K562 (cell line): ENCODE measurements around the gene CPS1.

DNA sequence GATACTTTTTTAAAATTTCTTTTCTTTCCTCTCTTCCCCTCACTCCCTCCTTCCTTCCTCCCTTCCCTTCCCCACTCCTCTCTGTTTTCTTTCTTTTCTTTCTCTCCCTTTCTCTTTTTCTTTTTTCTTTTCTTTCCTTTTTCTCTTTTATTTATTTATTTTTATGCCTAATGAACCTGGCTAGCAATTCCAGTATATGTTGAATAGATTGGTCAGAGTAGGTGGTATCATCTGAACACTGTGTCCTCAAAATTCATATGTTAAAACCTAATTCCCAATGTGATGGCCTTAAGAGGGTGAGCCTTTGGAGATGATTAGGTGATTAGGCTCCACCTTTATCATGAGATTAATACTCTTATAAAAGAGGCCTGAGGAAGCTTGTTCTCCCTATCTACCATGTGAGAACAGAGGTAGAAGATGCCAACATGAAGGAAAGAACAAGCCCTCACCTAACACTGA lies 30.1 kb downstream of the KANSL1L start:
- RAMPAGE, long total RNA: no peak
PRO-cap:
- standard: no peak
- CoPRO, capped RNA only, 2 experiments: no peak in any of the 2 experiments
- CoPRO, capped and uncapped RNA, 2 experiments: no peak in any of the 2 experiments
- CoPRO, uncapped RNA only, 2 experiments: no peak in any of the 2 experiments
CAGE:
- cytosol, long polyA plus RNA: no peak
- long polyA plus RNA: no peak
- nucleolus, long total RNA: no peak
- nucleus, long polyA plus RNA: no peak

DNA sequence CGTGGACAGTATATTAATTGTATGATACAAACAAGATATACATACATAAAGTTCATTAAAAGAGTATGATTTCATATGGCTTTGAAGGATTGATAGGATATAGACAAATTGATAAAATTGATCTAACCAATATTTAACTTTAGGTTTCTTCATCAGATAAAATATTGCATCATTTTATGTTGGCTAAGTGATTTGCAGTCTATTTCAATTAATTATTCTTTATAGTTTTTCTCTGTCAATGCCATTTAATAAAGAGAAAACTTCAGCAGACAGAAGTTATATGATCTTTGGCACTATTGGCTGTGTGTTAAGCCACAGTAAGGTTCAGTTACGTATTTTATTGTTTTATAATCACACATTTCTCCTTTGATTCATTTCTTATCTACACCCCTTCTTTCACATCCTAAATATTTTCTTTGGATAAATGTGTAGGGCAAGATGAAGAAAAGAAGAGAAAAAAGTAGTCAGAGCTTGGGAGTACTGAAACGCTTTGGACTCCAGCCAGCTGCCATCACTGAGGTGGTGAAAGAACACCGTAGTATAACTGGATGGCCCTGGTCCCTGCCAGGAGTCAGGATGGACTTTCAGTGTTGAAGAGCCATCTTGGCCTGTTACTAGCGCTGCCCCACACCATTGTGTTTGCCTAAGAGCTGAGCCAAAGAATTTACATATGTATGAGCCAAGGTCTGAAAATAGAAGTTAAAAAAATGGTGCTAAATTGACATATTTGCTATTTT lies 9.8 kb upstream of the CPS1 start:
- RAMPAGE, long total RNA: no peak
- RRBS: no CpG with 5 or more reads among the region's 5 CpGs
PRO-cap:
- standard: no peak
- CoPRO, capped RNA only, 2 experiments: no peak in any of the 2 experiments
- CoPRO, capped and uncapped RNA, 2 experiments: no peak in any of the 2 experiments
- CoPRO, uncapped RNA only, 2 experiments: no peak in any of the 2 experiments
CAGE:
- cytosol, long polyA plus RNA: no peak
- long polyA plus RNA: no peak
- nucleolus, long total RNA: no peak
- nucleus, long polyA plus RNA: no peak

DNA sequence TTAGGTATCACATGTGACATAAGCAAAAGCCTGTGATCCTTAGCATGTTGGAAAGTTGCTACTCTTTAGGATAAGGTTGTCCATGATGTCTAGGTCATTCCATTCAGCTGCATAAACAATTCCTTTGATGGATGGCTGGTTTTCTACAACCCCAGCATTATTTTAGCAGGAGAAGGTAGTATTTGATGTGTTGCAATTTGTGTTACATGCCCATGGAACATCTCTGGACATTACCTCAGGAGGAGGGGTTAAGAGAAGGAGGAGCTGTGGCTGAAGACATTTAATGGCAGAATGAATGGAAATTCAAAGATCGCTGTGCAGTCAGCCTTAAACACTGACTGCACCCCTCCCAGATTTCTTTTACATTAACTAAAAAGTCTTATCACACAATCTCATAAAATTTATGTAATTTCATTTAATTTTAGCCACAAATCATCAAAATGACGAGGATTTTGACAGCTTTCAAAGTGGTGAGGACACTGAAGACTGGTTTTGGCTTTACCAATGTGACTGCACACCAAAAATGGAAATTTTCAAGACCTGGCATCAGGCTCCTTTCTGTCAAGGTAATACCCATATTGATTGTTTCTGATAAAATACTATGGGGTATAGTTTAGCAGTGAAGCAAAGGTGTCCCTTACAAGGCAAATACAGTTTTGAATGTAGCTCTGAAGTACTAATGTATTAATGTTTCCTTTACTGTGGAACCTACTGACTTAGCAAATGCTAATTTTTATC lies at the start of gene CPS1:
TSS of gene CPS1 (plus strand) at position 306 of the 738 bp plus-strand sequence.
- RAMPAGE, long total RNA: no peak
- RRBS: no CpG with 5 or more reads among the region's 2 CpGs
PRO-cap:
- standard: no peak
- CoPRO, capped RNA only, 2 experiments: no peak in any of the 2 experiments
- CoPRO, capped and uncapped RNA, 2 experiments: no peak in any of the 2 experiments
- CoPRO, uncapped RNA only, 2 experiments: no peak in any of the 2 experiments
CAGE:
- cytosol, long polyA plus RNA: no peak
- long polyA plus RNA: no peak
- nucleolus, long total RNA: no peak
- nucleus, long polyA plus RNA: no peak

GRCh38 chr2:210620397-210621265 lies 64.2 kb downstream of the CPS1 start:
- RAMPAGE, long total RNA: no peak
- RRBS: no CpG with 5 or more reads among the region's 5 CpGs
PRO-cap:
- standard: no peak
- CoPRO, capped RNA only, 2 experiments: no peak in any of the 2 experiments
- CoPRO, capped and uncapped RNA, 2 experiments: no peak in any of the 2 experiments
- CoPRO, uncapped RNA only, 2 experiments: no peak in any of the 2 experiments
CAGE:
- cytosol, long polyA plus RNA: no peak
- long polyA plus RNA: no peak
- nucleolus, long total RNA: no peak
- nucleus, long polyA plus RNA: no peak

DNA sequence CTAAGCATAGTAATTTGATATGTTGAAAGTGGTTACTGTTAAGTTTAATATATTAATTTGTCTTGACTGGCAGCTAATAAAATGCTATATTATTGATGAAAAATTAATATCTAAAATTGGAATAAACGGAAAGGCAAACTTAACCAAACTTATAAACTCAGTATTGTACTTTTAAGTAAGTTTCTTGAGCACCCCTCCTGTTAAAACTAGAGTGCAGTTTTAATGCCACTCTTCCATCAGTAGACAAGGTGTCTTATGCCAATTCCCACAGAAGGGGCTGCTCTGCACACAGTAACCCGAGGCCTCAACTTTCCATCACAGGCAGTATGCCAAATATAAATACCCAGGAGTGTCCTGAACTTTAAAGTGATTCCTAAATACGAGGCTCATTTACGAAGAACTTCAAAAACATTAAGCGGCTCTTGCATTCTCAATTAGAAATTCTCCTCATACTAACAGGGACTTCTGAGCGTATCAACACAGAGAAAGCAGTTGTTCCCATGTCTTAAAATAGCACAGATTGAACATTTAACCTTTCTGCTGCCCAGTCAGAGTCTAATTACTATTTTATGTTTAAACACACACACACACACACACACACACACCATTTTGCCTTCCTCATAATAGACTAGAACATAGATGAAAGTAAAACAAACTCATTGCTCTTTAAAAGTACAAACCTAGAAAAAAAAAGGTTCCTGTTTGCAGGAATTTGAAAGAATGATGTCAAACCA lies 638.6 kb downstream of the ERBB4 start:
- RAMPAGE, long total RNA: no peak
- RRBS: no CpG with 5 or more reads among the region's 6 CpGs
PRO-cap:
- standard: no peak
- CoPRO, capped RNA only, 2 experiments: no peak in any of the 2 experiments
- CoPRO, capped and uncapped RNA, 2 experiments: no peak in any of the 2 experiments
- CoPRO, uncapped RNA only, 2 experiments: no peak in any of the 2 experiments
CAGE:
- cytosol, long polyA plus RNA: no peak
- long polyA plus RNA: no peak
- nucleolus, long total RNA: no peak
- nucleus, long polyA plus RNA: no peak

DNA sequence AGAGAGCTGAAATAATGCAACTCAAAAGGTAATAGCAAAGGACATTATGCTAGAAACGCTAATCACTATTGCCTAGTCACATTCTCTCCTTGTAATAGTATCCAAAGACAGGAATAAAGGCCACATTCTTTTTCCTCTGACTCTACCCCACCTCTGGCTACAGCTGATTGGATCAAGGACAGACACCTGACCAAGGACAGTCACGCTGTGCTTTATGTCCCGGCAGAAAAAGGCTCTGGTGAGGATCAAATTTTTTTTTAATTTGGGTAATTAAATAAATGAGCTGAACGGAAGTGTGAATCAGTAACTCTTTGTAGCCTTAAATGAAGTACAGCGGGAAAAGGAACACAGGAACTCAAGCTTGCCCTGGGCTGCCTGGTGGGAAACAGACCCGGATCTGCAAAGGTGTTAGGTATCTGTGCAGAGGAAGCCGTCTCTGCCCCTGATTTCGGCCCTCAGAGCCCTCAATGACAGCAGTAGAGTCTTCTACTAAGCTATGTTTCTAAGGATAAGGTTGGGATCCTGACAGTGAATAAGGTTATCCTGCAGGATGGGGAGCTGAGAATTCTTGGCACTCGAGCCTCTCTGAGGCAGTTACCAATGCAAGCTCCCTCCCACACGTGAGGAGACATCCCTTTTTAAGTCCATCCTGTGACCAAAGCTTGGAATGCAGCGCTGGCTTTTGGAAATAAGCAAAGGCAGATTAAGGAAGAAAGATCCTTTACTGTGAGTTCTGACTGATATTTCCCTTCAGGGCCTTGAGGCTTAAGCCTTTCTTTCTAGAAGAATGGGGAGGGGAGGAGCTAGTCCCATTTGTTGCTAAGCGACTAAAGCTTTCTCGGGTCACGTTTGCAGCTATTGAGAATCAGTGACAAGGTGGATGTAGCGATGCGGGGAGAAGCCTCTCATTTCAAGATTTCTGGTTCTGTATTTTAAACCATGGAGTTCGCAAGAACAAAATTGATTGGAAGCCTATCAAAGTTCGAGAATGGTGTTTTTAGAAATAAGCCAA lies 37.9 kb upstream of the IKZF2 start:
- RAMPAGE, long total RNA: no peak
- RRBS: no CpG with 5 or more reads among the region's 18 CpGs
PRO-cap:
- standard: no peak
- CoPRO, capped RNA only, 2 experiments: no peak in any of the 2 experiments
- CoPRO, capped and uncapped RNA, 2 experiments: no peak in any of the 2 experiments
- CoPRO, uncapped RNA only, 2 experiments: no peak in any of the 2 experiments
CAGE:
- cytosol, long polyA plus RNA: no peak
- long polyA plus RNA: no peak
- nucleolus, long total RNA: no peak
- nucleus, long polyA plus RNA: no peak

DNA sequence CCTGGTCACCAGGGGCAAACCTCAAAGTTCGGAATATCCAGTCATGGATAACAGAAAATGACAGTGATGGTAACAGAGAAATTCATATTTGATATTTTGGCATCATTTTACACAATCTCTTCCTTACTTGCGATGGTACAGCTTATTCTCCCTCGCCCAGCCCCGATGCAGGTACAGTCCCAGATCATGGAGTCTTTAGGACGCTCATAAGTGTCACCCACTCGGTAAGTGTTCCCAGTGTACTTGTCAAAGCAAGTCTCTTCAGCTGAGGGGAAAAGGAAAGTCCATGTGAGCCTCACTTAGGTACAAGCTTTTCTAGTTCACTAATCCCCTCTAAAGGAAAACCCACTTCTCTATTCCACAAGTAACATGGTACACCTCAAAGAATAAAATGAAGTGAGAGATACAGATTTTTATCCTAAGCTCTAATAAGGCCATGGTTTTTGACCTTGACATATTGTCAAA lies 2.6 kb downstream of the FN1 start:
- RAMPAGE, long total RNA: no peak
- RRBS: no CpG with 5 or more reads among the region's 6 CpGs
PRO-cap:
- standard: no peak
- CoPRO, capped RNA only, 2 experiments: no peak in any of the 2 experiments
- CoPRO, capped and uncapped RNA, 2 experiments: no peak in any of the 2 experiments
- CoPRO, uncapped RNA only, 2 experiments: no peak in any of the 2 experiments
CAGE:
- cytosol, long polyA plus RNA: no peak
- long polyA plus RNA: no peak
- nucleolus, long total RNA: no peak
- nucleus, long polyA plus RNA: no peak

DNA sequence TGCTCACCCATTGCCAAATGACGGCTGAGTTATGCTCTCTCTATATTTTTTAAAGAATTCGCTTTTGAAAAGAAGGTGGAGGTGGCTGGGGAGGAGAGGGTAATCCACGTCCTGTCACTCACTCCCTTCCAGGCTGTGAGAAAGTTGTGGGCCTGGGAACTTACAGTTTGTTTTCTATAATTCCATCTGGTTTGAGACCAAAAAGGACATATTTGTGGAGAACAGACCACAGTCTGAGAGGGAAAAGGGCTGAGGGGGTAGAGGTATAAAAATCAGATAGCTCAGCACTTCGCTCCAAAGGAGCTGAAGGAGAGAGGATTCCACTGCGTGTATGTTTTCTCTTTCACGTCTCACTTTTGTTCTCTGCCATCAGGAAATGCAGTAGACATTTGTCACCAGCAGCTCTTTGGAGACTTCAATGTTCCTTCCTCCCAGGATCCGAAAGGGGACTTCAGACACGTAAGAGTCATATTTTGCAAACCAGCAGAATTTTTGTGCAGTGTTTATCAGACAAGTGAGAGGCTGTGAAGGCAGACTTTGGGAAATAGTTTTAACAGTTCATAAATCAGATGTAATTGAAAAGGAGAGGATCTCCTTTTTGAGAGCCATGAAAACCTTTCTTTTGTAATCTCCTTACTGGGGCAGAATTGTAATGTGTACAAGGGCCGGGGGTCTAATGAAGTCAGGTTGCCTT lies 282.1 kb upstream of the FN1 start:
- RAMPAGE, long total RNA: no peak
- RRBS: no CpG with 5 or more reads among the region's 9 CpGs
PRO-cap:
- standard: no peak
- CoPRO, capped RNA only, 2 experiments: no peak in any of the 2 experiments
- CoPRO, capped and uncapped RNA, 2 experiments: no peak in any of the 2 experiments
- CoPRO, uncapped RNA only, 2 experiments: no peak in any of the 2 experiments
CAGE:
- cytosol, long polyA plus RNA: no peak
- long polyA plus RNA: no peak
- nucleolus, long total RNA: no peak
- nucleus, long polyA plus RNA: no peak

GRCh38 chr2:216048616-216049006 lies 33.0 kb downstream of the PECR start:
- RAMPAGE, long total RNA: no peak
- RRBS: no CpG with 5 or more reads among the region's 7 CpGs
PRO-cap:
- standard: no peak
- CoPRO, capped RNA only, 2 experiments: no peak in any of the 2 experiments
- CoPRO, capped and uncapped RNA, 2 experiments: no peak in any of the 2 experiments
- CoPRO, uncapped RNA only, 2 experiments: no peak in any of the 2 experiments
CAGE:
- cytosol, long polyA plus RNA: no peak
- long polyA plus RNA: no peak
- nucleolus, long total RNA: no peak
- nucleus, long polyA plus RNA: no peak

- RAMPAGE, long total RNA: no peak
- RRBS: no CpG with 5 or more reads among the region's 7 CpGs
PRO-cap:
- standard: no peak
- CoPRO, capped RNA only, 2 experiments: no peak in any of the 2 experiments
- CoPRO, capped and uncapped RNA, 2 experiments: no peak in any of the 2 experiments
- CoPRO, uncapped RNA only, 2 experiments: peak in 2 of 2 experiments; most common plus-strand start chr2:216113613 (in 1)
CAGE:
- cytosol, long polyA plus RNA: no peak
- long polyA plus RNA: no peak
- nucleolus, long total RNA: no peak
- nucleus, long polyA plus RNA: no peak
These were observed 4.7 kb downstream of the XRCC5 start for GRCh38 chr2:216113460-216114613.

GRCh38 chr2:216302998-216303569 lies 69.2 kb downstream of the MARCHF4 start:
- RAMPAGE, long total RNA: no peak
- RRBS: no CpG with 5 or more reads among the region's 2 CpGs
PRO-cap:
- standard: no peak
- CoPRO, capped RNA only, 2 experiments: no peak in any of the 2 experiments
- CoPRO, capped and uncapped RNA, 2 experiments: no peak in any of the 2 experiments
- CoPRO, uncapped RNA only, 2 experiments: no peak in any of the 2 experiments
CAGE:
- cytosol, long polyA plus RNA: no peak
- long polyA plus RNA: no peak
- nucleolus, long total RNA: no peak
- nucleus, long polyA plus RNA: no peak

DNA sequence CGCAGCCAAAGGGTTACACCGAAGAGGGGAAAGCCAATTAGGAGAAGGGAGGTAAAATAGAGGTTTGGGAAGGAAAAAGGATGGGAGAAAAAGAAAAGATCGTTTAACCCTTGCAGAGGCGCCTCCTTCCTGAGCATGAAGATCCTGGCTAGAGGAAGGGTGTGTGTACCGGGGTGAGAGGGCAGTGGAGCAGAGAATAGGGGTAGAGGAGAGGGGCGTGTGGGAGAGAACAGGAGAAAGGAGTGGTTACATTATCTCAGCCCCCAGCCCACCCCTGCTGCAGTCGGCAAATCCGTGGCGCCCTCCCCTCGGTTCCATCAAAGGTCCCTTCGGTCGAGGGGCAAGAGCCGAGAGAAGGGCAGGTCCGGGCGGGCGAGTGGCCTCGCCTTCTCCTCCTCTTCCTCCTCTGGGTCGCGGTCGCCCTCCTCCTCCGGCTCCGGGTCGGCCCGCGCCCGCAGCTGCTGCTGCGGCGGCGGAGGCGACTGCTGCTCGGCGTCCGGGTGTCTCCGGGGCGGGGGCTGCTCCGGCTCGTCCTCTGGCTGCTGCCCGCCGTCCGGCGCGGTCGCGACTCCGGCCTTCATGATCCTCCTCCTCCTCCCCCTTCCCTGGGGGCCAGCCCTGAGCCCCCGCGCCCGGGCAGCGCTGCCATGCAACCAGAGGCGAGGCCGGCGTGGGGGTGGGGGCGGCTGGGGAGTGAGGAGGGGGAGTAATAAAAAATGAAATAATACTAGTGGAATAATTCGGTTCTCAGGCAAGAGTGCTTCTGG lies 1.1 kb downstream of the MARCHF4 start:
- RAMPAGE, long total RNA: no peak
- RRBS: 3% methylated on average over 23 of the region's 54 CpGs
PRO-cap:
- standard: no peak
- CoPRO, capped RNA only, 2 experiments: no peak in any of the 2 experiments
- CoPRO, capped and uncapped RNA, 2 experiments: no peak in any of the 2 experiments
- CoPRO, uncapped RNA only, 2 experiments: no peak in any of the 2 experiments
CAGE:
- cytosol, long polyA plus RNA: no peak
- long polyA plus RNA: no peak
- nucleolus, long total RNA: no peak
- nucleus, long polyA plus RNA: no peak

GRCh38 chr2:216447316-216447838 lies 35.1 kb downstream of the SMARCAL1 start:
- RAMPAGE, long total RNA: no peak
- RRBS: no CpG with 5 or more reads among the region's 5 CpGs
PRO-cap:
- standard: no peak
- CoPRO, capped RNA only, 2 experiments: no peak in any of the 2 experiments
- CoPRO, capped and uncapped RNA, 2 experiments: no peak in any of the 2 experiments
- CoPRO, uncapped RNA only, 2 experiments: no peak in any of the 2 experiments
CAGE:
- cytosol, long polyA plus RNA: no peak
- long polyA plus RNA: no peak
- nucleolus, long total RNA: no peak
- nucleus, long polyA plus RNA: no peak

DNA sequence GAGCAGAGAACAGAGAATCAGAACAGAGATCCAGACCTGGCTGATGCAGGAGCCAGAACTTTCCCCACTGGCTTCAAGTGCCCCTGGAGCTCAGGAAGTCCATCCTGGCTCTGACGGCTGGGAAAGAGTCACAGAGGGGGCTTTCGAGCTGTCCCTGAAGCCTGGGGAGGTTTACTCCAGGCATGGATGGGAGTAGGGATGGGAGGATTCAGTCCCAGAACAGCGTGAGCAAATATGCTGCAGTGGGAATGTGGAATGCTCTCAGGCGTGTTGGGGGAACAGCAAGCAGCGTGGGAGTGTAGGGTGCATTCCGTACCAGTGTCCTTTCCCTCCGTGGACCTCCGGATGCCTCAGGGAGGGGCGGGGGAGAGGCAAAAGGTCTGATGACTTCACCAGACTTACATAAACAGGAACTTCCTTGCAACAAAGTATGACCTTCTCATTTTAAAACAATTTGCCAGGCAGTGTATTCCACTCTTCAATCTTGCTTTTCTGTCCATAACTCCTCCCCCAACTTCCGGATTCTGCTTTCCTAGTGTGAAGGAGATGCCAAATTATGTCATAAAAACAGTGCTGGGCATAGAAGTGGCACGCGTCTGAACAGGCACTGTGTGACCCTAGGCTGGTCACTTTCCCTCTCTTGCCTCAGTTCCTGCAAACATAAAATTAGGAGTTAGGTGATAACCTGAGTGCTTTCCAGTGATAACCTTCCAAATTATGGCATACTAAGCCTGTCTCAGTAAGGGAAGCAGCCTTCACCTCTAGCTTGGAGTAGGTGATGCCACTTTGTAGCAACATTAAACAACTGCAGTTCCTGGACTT lies 36.9 kb downstream of the RPL37A start:
- RAMPAGE, long total RNA: no peak
- RRBS: no CpG with 5 or more reads among the region's 12 CpGs
PRO-cap:
- standard: no peak
- CoPRO, capped RNA only, 2 experiments: no peak in any of the 2 experiments
- CoPRO, capped and uncapped RNA, 2 experiments: no peak in any of the 2 experiments
- CoPRO, uncapped RNA only, 2 experiments: no peak in any of the 2 experiments
CAGE:
- cytosol, long polyA plus RNA: no peak
- long polyA plus RNA: no peak
- nucleolus, long total RNA: no peak
- nucleus, long polyA plus RNA: no peak

- RAMPAGE, long total RNA: no peak
- RRBS: no CpG with 5 or more reads among the region's 4 CpGs
PRO-cap:
- standard: no peak
- CoPRO, capped RNA only, 2 experiments: no peak in any of the 2 experiments
- CoPRO, capped and uncapped RNA, 2 experiments: no peak in any of the 2 experiments
- CoPRO, uncapped RNA only, 2 experiments: no peak in any of the 2 experiments
CAGE:
- cytosol, long polyA plus RNA: no peak
- long polyA plus RNA: no peak
- nucleolus, long total RNA: no peak
- nucleus, long polyA plus RNA: no peak
These were observed 53.1 kb downstream of the RPL37A start for GRCh38 chr2:216551679-216552139.

- RAMPAGE, long total RNA: no peak
- RRBS: no CpG with 5 or more reads among the region's 2 CpGs
PRO-cap:
- standard: no peak
- CoPRO, capped RNA only, 2 experiments: no peak in any of the 2 experiments
- CoPRO, capped and uncapped RNA, 2 experiments: no peak in any of the 2 experiments
- CoPRO, uncapped RNA only, 2 experiments: no peak in any of the 2 experiments
CAGE:
- cytosol, long polyA plus RNA: no peak
- long polyA plus RNA: no peak
- nucleolus, long total RNA: no peak
- nucleus, long polyA plus RNA: no peak
These were observed 66.9 kb downstream of the RPL37A start for GRCh38 chr2:216565555-216565927.

DNA sequence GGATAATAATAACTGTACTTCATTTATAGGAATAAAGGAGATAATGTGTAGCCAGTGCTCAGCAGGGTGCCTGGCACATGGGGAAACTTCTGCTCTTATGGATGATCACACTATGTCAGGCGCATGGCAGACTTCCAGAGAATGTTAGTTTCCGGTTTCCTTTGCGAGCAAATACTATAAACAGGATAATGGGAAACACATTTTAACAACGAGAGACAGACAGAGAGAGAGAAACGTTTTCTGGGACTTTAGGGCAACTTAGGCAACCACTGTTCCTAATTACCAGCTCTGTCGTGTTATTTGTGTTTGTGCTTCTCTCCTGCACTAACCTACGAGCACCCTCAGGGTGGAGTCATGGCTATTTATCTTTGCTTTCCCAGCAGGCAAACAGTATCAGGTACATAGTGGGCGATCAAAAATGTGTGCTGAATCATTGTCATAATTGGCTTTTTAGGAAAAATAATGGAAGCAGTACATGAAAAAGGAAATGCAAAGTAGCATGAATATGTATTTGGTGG lies 36.9 kb upstream of the IGFBP2 start:
- RAMPAGE, long total RNA: no peak
- RRBS: no CpG with 5 or more reads among the region's 8 CpGs
PRO-cap:
- standard: no peak
- CoPRO, capped RNA only, 2 experiments: no peak in any of the 2 experiments
- CoPRO, capped and uncapped RNA, 2 experiments: no peak in any of the 2 experiments
- CoPRO, uncapped RNA only, 2 experiments: no peak in any of the 2 experiments
CAGE:
- cytosol, long polyA plus RNA: no peak
- long polyA plus RNA: no peak
- nucleolus, long total RNA: no peak
- nucleus, long polyA plus RNA: no peak

DNA sequence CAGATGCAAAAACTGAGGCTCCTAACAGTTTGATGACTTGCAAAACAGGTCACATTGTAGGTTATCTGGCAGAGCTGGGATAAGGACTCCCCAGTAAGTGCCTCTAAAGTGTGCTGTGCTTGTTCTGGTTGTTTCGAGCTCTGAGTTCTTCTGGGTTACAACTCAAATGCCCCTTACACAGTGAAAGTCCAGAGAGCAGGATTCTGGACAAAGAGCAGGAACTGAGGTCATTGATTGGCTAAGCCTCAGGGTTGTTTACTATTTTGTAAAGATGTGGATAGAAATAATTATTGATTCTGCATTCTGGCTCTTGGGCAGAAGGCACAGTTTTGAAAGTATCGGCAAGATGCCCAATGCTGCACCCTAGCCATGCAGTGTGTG lies 17.0 kb upstream of the IGFBP2 start:
- RAMPAGE, long total RNA: no peak
- RRBS: no CpG with 5 or more reads among the region's 2 CpGs
PRO-cap:
- standard: no peak
- CoPRO, capped RNA only, 2 experiments: no peak in any of the 2 experiments
- CoPRO, capped and uncapped RNA, 2 experiments: no peak in any of the 2 experiments
- CoPRO, uncapped RNA only, 2 experiments: no peak in any of the 2 experiments
CAGE:
- cytosol, long polyA plus RNA: no peak
- long polyA plus RNA: no peak
- nucleolus, long total RNA: no peak
- nucleus, long polyA plus RNA: no peak